Heart left ventricle (tissue), 7 donors: ENCODE measurements around the gene EN2.

- PRO-cap, 6 experiments = no peak in any of the 6 experiments
- RAMPAGE, long total RNA, 2 experiments = no peak in any of the 2 experiments
- RRBS = no CpG with 5 or more reads among the region's 11 CpGs
Measured at GRCh38 chr7:155224197-155224848, 73.4 kb upstream of the INSIG1 start.

- PRO-cap, 6 experiments = no peak in any of the 6 experiments
- RAMPAGE, long total RNA, 2 experiments = no peak in any of the 2 experiments
- RRBS = no CpG with 5 or more reads among the region's 19 CpGs
Measured at GRCh38 chr7:155226135-155226588, 71.5 kb upstream of the INSIG1 start.

- PRO-cap, 6 experiments = no peak in any of the 6 experiments
- RAMPAGE, long total RNA, 2 experiments = no peak in any of the 2 experiments
- RRBS = no CpG with 5 or more reads among the region's 27 CpGs
Measured at GRCh38 chr7:155252788-155253677, 44.6 kb upstream of the INSIG1 start.

DNA sequence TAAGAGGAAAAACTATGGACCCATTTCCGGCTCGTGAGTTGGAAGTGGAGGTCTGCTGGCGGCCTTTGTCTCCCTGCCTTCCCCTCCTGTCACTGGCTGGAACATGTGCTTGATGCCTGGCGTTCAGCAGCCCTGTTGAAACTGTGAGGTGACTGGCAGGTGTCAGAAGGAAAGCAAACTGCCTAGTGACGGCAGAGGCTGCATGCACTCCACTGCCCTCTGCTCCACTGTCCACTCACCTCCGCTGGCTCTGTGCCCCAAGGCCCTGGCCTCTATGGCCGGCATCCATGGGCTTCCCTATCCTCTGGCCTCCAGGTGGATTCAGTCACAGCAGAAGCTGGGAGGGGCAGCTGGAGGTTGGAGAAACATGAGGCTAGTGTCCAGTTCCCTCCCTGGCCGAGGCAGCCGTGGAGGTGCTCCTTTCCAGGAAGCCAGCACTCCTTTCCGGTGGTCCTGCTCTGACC, 31.3 kb upstream of the INSIG1 start:
- PRO-cap, 6 experiments = no peak in any of the 6 experiments
- RAMPAGE, long total RNA, 2 experiments = no peak in any of the 2 experiments
- RRBS = no CpG with 5 or more reads among the region's 10 CpGs

DNA sequence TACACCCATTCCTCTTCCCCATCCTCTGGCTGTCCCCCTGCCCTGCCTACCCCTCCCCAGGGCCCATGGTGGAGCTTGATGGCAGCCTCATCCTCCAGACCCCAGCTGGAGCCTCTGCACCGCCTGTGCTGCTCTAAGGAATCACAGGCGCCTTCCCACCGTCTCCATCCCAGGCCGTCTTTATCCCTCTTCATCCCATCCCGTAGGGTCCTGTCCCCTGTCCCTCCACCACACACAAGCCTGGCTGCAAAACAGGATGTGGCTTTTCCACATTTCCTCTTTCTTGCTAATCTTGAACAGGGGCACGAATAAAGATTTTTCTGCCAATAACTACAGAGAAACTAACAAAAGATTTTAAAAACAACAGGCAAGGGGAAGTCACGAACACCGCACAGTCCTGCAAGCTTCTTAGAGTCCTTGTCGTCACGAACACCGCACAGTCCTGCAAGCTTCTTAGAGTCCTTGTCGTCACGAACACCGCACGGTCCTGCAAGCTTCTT, 10.5 kb upstream of the INSIG1 start:
- PRO-cap, 6 experiments = no peak in any of the 6 experiments
- RAMPAGE, long total RNA, 2 experiments = no peak in any of the 2 experiments
- RRBS = no CpG with 5 or more reads among the region's 15 CpGs

GRCh38 chr7:155304416-155304837, 6.7 kb downstream of the INSIG1 start:
- PRO-cap, 6 experiments = no peak in any of the 6 experiments
- RAMPAGE, long total RNA, 2 experiments = no peak in any of the 2 experiments
- RRBS = no CpG with 5 or more reads among the region's 3 CpGs

GRCh38 chr7:155358372-155358829, 60.7 kb downstream of the INSIG1 start:
- PRO-cap, 6 experiments = no peak in any of the 6 experiments
- RAMPAGE, long total RNA, 2 experiments = no peak in any of the 2 experiments
- RRBS = 41% methylated on average over 5 of the region's 22 CpGs

DNA sequence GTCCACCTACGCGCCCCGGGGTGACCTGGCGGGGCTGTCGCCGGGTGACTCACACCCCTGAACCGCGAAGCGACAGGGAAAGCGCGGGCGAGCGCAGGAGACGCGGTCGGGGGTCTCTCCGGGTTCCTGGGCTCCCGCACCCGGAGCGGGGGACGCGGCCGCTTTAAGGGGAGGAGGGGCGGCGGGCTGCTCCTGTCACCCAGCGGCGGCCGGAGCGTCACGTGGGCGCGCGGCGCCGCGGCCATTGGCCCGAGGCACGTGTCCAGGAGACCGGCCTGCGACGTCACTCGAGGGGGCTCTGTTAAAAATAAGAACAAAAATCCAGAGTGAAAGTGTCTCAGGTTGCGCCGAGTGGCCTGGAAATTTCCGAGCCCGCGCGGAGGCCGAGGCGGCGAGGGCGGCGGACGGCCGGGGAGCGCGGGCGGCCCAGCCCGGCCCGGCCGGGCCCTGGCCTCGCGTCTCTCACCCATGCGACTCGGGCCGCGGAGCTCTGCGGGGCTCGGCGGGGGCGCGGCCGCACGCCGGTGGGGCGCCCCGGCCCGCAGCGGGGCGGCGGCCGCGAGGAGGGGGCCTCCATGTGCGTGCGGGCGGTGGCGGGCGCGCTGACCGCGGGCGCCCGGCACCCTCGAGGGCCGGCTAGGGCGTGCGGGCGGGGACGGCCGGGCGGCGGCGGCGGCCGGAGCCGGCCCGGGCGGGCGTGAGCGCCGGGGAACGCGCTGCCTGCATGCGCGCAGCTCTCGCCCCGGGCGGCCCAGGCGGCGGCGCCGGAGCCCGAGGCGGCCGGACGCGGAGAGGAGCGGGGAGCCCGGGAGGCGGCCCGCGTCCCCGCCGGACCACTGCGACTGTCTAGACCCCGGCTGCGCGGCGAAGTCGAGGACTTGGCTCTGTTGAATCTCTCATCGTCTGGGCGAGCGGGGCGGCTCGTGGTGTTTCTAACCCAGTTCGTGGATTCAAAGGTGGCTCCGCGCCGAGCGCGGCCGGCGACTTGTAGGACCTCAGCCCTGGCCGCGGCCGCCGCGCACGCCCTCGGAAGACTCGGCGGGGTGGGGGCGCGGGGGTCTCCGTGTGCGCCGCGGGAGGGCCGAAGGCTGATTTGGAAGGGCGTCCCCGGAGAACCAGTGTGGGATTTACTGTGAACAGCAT, at the start of gene EN2:
EN2 (plus strand) TSS at position 893 of the 1,143 bp plus-strand sequence.
- PRO-cap, 6 experiments = no peak in any of the 6 experiments
- RAMPAGE, long total RNA, 2 experiments = no peak in any of the 2 experiments
- RRBS = 3% methylated on average over 67 of the region's 171 CpGs

DNA sequence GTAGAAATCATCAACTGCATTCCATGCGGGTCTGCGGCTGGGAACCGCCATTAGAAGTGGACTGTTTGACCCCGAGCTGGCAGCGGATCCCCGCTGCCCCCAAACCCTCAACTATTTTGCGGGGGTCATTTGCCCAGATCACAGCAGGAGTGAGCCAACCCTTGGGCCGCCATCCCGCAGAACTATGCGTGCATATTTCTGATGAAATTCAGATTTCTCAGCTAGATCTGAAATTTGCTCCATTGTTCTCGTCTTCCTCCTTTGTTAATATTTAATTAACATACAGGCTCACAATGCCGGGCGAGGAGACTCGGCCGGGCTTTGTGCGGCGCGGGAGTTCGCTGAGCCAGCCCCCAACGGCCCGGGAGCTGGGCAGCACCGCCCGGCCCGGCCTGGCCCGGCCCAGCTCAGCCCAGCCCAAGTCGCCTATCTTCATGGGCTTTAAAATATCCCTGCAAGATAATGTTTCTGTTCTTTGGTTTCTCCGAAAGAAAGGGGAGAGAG, 2.1 kb downstream of the EN2 start:
- PRO-cap, 6 experiments = no peak in any of the 6 experiments
- RAMPAGE, long total RNA, 2 experiments = no peak in any of the 2 experiments
- RRBS = 5% methylated on average over 7 of the region's 27 CpGs

DNA sequence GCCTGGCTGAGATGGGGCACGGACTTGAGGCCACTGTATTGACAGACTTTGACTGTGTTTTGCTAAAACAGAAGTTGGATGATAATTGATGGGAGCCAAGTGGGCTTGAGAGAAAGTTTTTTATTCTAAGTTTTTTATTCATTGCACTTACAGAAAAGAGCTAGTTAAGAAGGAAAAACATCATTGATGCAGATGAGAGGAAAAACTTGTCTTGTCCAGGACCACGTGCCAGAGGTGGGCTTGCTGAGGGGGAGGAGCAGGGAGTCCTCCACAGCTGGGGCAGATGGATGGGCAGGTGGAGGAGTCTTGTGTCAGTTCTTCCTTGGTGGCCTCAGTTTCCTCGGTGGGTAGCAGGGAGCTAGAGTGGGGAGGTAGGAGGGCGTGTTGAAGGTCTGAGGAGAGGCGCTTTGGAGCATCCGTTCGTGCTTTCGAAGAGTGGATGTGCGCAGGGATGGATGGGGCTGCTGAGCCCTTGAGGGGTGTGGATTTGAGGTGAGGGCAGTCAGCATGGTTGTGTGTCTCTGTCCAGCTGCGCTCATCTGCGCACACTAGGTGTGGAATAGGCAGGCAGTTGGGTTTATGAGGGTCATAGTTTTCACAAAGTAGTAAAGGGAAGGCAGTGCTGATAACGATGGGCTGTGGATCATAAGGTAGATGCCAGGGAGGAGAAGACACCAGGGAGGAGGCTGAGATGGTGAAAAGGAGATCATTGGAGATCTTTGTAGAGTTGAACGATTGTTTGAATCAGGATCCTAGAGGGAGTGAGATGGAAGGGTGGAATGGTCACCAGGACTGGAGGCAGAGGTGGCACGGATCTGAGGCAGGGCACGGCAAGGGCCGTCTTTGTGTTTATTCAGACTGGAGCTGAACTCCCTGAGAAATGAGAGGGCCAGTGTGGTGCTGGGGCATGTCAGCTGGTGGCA, 69.4 kb downstream of the RBM33 start:
- PRO-cap, 6 experiments = no peak in any of the 6 experiments
- RAMPAGE, long total RNA, 2 experiments = no peak in any of the 2 experiments
- RRBS = no CpG with 5 or more reads among the region's 16 CpGs

DNA sequence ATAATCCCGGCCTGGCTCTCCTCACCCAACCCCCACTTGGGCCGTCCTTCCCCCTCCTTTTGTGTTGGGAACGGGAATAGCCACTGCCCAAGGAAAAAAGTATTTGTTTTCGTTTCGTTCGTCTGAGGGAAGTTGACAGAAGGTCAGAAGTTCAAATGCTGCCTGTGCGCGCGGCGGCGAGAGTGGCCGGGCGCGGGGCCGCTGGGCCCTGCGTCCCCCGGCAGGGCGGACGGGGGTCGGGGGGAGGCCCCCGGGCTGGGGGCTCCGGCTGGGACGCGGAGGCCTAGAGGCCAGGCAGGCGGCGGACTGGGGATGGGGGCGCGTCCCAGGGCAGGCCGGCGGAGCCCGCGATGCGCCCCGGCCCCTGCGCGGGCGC, 2.7 kb downstream of the SHH start:
- PRO-cap, 6 experiments = no peak in any of the 6 experiments
- RAMPAGE, long total RNA, 2 experiments = no peak in any of the 2 experiments
- RRBS = 2% methylated on average over 13 of the region's 37 CpGs

DNA sequence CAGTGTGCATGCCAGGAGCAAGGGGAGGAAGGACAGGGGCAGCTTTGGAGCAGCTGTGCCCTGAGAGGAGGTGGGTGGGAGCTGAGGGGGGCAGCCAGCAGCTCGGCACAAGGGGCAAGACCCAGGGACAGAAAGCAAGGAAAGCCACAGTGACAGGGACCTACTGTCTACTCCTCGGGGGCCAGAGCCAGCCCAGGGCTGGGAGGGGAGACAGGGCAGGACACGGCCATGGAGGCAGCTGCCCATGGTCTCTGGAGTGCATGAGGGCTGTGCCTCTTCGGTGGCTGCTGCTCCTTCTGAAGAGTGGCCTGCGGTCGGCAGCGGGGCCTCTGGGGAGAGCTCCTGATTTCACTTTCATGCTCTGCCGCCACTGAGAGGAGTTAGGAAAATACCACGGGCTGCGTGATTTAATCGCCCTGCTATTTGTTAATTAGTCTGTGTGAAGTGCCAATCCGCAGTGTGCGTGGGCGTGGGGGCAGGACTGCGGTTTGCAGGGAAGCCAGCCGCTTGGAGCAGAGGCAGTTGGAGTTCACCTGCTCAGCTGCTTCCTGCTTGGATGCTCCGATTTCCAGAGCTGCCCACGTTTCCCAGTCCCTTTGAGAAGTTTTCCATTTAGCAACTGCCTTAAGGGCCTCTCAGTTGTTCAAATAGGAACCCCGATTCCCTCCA, 149.4 kb upstream of the SHH start:
- PRO-cap, 6 experiments = no peak in any of the 6 experiments
- RAMPAGE, long total RNA, 2 experiments = no peak in any of the 2 experiments
- RRBS = no CpG with 5 or more reads among the region's 19 CpGs

DNA sequence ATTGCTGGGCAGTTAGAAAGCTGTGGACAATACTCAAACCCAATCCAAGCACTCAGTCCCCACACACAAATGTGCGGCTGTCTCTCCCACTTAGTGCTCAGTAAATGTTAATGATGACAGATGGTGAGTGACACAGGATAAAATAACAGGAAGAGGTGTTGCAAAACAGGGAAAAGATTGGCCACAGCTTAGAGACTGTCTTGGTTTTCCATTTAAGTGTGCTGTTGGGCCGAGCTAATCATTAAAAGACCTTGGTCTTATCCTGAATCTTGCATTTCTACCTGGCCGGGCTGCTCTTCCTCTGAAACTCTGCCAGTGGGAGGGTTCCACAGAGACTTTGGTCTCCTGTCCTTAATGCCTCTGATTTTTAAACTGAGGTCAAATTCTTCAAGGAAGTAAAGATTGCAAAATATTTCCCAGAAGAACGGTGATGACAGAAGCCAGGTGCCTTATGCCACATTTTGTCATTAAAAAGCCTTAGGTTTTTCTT, 113.1 kb upstream of the RNF32 start:
- PRO-cap, 6 experiments = no peak in any of the 6 experiments
- RAMPAGE, long total RNA, 2 experiments = no peak in any of the 2 experiments
- RRBS = no CpG with 5 or more reads among the region's 4 CpGs

- PRO-cap, 6 experiments = peak in 1 of 6 experiments; most common minus-strand start chr7:156776616 (in 1)
- RAMPAGE, long total RNA, 2 experiments = no peak in any of the 2 experiments
- RRBS = no CpG with 5 or more reads among the region's 4 CpGs
Measured at GRCh38 chr7:156776200-156776883, 116.6 kb downstream of the LMBR1 start.

DNA sequence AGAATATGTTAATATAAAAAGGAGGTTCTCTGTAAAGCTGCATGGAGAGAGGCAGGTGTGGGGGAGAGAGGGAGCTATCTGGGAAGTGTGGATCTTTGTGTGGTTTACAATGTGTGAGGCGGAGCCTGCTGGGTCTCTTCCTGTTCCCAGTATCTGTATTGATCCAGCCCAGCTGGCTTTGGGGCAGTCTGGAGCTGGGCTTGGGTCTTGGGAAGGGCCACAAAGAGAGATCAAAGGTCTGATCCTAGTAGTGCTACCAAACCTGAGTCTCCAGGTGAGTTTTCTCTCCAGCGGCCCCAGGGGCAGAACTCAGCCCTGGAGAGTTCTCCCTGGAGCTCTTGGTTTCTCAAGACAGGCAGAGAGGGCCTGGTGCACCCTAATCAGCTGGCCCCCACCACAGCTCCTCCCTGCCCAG, 3.5 kb upstream of the MNX1 start:
- PRO-cap, 6 experiments = no peak in any of the 6 experiments
- RAMPAGE, long total RNA, 2 experiments = no peak in any of the 2 experiments
- RRBS = no CpG with 5 or more reads among the region's 2 CpGs

GRCh38 chr7:157239696-157240012, 97.2 kb upstream of the DNAJB6 start:
- PRO-cap, 6 experiments = no peak in any of the 6 experiments
- RAMPAGE, long total RNA, 2 experiments = no peak in any of the 2 experiments
- RRBS = no CpG with 5 or more reads among the region's 3 CpGs

- PRO-cap, 6 experiments = no peak in any of the 6 experiments
- RAMPAGE, long total RNA, 2 experiments = no peak in any of the 2 experiments
- RRBS = no CpG with 5 or more reads among the region's 11 CpGs
Measured at GRCh38 chr7:157359677-157360265, 23.0 kb downstream of the DNAJB6 start.

DNA sequence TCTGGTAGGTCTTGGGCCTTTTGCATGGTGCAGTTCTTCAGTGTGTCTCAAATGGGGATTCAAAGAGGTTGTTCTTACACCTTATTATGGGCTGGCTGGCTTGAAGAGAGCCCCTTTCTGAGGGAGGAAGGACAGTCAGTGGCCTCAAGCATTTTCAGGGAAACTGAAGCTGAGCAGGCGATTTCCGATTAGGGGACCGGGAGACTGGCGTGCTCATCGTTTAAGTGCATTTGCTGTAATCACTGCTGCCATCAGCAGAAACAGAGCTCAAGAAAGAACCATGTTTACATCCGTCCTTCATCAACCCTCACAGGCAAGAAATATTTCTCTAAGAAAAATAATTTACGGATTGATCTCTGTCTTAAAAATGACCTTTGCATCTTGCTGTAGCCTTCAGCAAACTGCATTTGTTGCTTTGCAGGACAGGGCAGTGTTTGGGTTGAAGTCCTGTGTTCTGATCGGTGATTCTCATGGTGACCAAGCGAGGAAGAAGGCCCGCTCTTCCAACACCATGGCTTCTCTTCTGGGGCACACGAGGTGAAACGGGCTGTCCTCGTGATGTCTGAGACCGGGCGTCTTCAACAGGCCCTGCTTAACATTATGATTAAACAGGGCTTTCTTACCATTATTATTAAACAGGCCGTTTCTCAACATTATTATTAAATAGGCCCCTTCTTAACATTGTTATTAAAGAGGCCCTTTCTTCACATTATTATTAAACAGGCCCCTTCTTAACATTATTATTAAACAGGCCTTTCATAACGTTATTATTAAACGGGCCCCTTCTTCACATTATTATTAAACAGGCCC, 32.3 kb downstream of the DNAJB6 start:
- PRO-cap, 6 experiments = no peak in any of the 6 experiments
- RAMPAGE, long total RNA, 2 experiments = no peak in any of the 2 experiments
- RRBS = no CpG with 5 or more reads among the region's 18 CpGs

- PRO-cap, 6 experiments = no peak in any of the 6 experiments
- RAMPAGE, long total RNA, 2 experiments = no peak in any of the 2 experiments
- RRBS = no CpG with 5 or more reads among the region's 18 CpGs
Measured at GRCh38 chr7:157373596-157374329, 37.0 kb downstream of the DNAJB6 start.

DNA sequence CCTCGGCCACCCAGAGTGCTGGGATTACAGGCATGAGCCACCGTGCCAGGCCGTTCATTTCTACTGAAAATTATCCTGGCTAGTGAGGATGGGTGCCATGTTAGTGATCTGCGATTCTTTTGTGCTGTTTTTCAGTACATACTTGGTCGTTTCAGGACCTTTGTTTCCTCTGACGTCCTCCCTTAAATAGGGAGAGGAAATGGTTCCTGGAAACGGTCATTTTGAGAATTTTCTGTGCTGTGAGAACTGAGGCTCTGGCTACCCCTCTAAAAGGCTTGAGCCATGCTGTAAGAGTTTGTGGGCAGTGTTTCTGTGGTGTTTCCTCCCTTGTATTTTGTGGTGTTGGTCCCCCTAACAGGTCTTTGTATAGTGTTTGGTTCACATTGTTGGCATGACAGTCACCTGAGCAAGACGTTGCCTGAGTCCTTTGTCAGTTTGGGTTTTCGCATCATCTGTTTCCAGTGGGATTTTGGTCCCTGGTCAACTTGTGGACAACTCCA, 37.8 kb downstream of the DNAJB6 start:
- PRO-cap, 6 experiments = no peak in any of the 6 experiments
- RAMPAGE, long total RNA, 2 experiments = no peak in any of the 2 experiments
- RRBS = no CpG with 5 or more reads among the region's 9 CpGs